Tibial nerve (tissue), 3 donors: ENCODE measurements around the genes MC4R and RNF152.

- PRO-cap, result no peak
- RAMPAGE, long total RNA, 3 experiments, result no peak in any of the 3 experiments
Observed at GRCh38 chr18:58860644-58861497, 3.8 kb upstream of the ZNF532 start.

- PRO-cap, result no peak
- RAMPAGE, long total RNA, 3 experiments, result no peak in any of the 3 experiments
Observed at GRCh38 chr18:58963892-58964402, 99.3 kb downstream of the ZNF532 start.

- PRO-cap, result no peak
- RAMPAGE, long total RNA, 3 experiments, result no peak in any of the 3 experiments
Observed at GRCh38 chr18:59324801-59326208, 6.9 kb upstream of the CPLX4 start.

DNA sequence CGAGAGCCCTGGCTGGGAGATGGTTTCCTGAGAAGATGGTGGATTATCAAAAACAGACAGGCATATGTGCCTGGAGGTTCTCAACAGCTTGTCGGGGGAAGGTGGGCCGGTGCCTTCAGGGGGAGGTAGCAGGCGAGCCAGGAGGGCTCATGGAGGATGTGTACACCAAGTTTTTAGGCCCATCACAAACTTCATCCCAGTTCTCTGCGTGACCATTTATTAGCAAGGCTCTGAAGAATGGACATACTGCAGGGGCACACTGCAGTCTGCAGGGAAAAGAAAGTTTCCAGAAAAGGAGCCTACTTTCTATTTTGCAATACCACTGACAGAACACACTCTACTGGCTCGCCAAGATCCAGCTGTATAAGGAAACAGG lies 67.5 kb downstream of the CCBE1 start:
- PRO-cap, result no peak
- RAMPAGE, long total RNA, 3 experiments, result no peak in any of the 3 experiments

- PRO-cap, result no peak
- RAMPAGE, long total RNA, 3 experiments, result no peak in any of the 3 experiments
Observed at GRCh38 chr18:59846959-59847637, 52.7 kb upstream of the PMAIP1 start.

DNA sequence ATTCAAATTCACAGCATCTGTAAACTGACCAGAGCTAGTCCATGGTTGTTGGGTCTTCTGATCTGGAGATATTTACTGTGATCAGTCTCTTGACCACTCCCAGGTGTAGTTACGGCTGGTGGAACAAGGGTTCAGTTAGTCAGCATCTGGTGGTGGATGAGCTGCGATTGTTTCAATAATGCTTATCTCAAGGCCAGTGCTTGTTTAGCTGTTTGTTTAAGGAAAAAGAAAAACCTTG lies 80.5 kb downstream of the PMAIP1 start:
- PRO-cap, result no peak
- RAMPAGE, long total RNA, 3 experiments, result no peak in any of the 3 experiments

GRCh38 chr18:60372659-60373106 lies at the start of gene MC4R:
MC4R (minus strand) TSS chr18:60372775.
- PRO-cap, result no peak
- RAMPAGE, long total RNA, 3 experiments, result no peak in any of the 3 experiments

DNA sequence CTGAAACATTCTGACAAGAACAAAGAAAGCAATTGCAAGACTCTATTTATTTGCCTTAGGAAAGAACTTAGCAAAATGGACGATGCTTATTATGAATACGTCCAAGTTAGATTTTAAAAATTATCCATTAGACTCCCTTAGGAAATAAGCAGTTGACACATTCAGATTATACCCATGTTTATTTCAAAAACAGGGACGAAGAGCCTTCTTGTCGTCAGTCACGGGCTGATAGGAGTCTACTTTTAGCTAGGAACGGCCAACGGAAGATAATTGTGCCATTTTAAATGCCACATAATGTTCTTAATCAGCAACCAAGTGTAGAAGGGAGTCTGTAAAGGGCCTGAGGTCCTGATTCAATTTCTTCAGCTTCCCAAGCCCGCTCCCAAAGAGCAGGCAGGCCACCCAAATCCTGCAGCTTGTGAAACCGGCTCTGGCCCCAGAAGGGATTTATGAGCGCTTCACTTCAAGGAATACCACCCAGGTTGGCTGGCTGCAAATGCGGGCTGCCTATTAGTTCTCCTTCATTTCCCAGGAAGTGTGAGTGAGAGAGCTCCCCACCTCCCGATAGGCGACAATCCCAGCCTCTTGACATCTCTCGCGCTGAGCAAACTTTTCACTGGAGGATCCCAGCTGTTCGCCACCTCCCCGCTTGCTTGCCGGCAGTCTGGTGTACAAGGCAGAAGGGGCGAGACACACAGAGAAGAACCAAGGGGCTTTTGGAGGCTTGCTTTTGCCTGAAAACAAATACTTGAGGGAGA lies 272.9 kb downstream of the CDH20 start:
- PRO-cap, result no peak
- RAMPAGE, long total RNA, 3 experiments, result no peak in any of the 3 experiments

DNA sequence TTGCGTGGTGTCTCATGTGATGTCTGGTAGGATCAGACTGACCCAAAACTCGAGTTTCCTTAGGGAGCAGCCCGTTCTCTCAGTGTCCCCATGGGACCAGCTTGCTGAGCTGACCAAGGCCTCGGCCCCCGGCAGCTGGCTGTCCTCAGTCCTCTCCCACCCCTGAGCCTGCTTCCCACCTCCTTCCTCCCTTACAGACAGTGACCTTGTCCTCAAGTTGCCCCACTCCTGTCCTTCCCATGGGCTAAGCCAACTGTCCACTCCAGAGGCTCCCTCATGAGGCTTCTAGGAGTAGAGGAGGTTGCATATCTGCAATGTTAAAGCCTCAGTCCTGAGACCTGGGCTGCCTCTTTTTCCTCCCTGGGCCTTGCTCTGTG lies 149.7 kb downstream of the RNF152 start:
- PRO-cap, result no peak
- RAMPAGE, long total RNA, 3 experiments, result no peak in any of the 3 experiments

DNA sequence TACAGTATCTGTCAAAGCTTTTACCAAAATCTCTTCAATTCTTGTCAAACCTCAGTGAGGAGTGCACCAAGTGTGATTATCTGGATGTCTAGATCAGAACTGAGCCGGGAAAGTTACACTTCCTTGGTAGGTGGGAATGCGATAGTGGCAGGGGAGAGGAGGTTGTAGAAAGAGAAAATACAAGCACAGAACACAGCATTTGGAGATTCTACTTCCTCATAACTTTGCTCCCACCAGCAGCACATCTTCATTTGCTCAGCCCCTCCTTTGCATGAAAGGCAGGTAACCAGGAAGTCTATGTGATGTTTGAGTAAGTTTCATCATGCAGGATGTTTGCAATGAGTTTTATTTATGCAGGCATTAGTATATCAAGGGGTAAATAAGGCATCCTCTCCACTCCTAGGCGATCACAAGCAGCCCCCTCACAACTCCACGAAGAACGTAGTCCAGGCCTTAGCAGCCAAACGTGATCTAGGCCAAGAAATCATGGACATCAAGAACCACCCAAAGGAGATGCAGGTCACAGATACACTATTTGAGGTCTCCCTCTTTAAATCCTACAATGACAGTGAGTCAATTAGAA lies 5.0 kb downstream of the RNF152 start:
- PRO-cap, result no peak
- RAMPAGE, long total RNA, 3 experiments, result no peak in any of the 3 experiments

DNA sequence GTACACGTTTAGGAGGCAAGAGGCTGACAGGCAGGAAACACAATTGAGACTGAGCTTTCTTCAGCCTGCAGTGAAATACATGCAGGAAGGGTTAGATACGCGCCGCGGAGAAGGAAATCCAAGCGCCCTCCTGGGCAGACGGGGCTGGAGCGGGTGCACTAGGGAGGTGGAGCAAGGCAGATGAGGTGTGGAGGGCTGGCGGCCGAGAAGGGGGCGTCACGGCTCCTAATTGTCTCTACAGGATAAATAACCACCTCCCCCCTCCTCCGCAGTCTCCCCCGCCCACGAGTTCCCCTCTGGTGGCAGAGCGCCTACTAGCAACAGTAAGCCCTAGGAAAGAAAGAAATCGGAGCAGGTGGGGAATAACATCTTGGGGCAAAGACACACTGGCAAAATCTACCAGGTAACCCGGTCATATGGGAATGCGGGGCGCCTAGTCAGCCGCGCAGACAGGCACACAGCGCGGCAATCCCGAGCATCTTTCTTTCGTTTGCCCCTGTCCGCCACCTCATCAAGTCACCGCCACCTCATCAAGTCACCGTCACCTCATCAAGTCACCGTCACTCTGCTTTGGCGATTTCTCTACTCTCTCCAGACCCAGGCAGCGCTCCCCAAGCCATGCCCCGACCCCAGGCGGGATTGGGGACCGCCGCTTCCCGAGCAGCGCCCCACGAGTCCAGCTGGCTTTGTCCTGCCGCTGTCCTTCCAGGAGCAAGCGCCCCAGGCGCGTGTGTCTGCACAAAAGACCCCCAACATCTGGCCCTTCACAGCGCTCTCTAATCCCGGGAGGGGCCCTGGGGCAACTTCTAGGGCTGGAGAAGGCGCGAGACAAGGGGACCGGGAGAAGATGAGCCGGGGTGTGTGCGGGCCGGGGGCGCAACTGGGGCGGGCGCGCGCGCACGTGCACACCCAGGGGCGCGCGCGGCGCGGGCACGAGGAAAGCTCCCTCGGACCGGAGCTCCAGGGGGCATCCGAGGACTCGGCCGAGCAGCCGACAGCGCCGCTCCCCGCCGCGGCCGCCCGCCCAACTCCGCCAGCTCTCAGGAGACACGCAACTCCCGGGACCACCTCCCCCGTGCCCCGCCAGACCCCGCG lies at the start of gene RNF152:
Gene RNF152 (minus strand): TSS at position 155 of the 1,095 bp plus-strand sequence.
- PRO-cap, result bidirectional peak, plus-strand start at position 970 of the sequence, minus-strand start at position 849 of the sequence
- RAMPAGE, long total RNA, 3 experiments, result no peak in any of the 3 experiments

DNA sequence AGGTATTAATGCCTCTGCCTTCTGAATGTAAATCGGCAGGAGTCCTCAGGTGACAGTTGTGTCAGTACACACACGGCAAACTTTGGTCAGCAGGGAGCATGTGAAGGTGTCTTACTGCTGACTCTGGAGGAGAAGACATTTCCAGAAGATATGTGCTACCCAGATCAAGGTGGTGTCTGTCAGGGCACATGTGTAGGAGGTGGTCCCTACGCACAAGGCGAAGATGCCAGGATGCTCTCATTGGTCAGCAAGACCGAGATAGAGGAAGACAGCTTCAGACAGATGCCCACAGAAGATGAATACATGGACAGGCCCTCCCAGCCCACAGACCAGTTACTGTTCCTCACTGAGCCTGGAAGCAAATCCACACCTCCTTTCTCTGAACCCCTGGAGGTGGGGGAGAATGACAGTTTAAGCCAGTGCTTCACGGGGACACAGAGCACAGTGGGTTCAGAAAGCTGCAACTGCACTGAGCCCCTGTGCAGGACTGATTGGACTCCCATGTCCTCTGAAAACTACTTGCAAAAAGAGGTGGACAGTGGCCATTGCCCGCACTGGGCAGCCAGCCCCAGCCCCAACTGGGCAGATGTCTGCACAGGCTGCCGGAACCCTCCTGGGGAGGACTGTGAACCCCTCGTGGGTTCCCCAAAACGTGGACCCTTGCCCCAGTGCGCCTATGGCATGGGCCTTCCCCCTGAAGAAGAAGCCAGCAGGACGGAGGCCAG lies 43.7 kb downstream of the TNFRSF11A start:
- PRO-cap, result no peak
- RAMPAGE, long total RNA, 3 experiments, result no peak in any of the 3 experiments

DNA sequence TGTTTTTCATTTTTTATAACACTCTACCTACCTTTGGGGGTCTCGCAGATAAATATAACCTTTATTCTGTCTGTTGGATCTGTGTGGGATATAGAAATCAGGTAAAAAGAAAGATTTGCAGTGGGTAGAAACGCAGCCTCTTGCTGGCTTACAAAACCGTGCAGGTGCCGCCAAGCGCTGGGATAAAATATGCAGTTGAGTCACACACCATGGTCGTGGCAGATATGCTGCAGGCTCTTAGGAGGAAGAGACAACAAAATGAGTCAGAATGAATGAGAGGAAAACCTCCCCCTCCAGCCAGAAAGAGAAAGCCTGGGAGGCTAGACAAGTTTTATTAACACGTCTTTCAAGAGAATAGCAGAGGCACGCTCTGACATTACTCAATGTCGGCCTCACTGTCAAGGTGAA lies 37.2 kb upstream of the ZCCHC2 start:
- PRO-cap, result no peak
- RAMPAGE, long total RNA, 3 experiments, result no peak in any of the 3 experiments

- PRO-cap, result no peak
- RAMPAGE, long total RNA, 3 experiments, result no peak in any of the 3 experiments
Observed at GRCh38 chr18:62621395-62622052, 93.8 kb upstream of the PHLPP1 start.

GRCh38 chr18:62755989-62756649 lies 40.8 kb downstream of the PHLPP1 start:
- PRO-cap, result no peak
- RAMPAGE, long total RNA, 3 experiments, result no peak in any of the 3 experiments

DNA sequence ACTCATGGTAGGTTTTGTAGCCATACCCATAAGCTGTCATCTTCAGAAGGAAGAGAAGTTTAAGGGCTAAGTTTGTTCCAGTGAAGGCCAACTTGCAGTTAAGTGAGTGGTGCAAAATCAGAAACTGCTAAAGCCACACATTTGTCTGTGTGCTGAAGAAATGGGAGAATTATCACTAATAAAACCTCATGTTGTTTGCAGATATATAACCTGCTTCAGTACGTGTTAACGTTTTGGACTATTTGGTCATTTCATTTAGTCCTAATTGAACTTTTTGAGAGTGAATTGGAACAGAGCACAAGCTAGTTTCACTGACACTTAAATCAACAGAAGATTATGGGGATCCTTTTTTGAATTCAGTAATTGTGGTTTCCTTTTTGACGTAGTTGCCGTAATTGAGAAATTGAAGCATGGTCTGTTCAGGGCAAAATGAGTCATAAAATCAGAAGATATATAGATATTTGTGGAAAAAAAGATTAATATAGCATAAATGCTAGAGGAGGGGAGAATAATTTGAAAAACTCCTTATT lies 69.2 kb downstream of the PHLPP1 start:
- PRO-cap, result no peak
- RAMPAGE, long total RNA, 3 experiments, result no peak in any of the 3 experiments

DNA sequence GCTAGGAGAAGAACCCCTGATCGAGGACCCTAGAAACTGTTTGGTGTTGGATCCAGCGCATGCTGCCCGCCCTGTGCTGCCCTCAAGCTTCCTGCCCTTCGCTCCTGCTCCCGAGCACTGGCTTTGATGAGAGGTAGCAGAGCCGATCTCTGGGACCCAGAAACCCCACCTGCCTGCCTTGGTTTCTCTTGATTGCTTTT lies 267.2 kb downstream of the PHLPP1 start:
- PRO-cap, result no peak
- RAMPAGE, long total RNA, 3 experiments, result no peak in any of the 3 experiments

DNA sequence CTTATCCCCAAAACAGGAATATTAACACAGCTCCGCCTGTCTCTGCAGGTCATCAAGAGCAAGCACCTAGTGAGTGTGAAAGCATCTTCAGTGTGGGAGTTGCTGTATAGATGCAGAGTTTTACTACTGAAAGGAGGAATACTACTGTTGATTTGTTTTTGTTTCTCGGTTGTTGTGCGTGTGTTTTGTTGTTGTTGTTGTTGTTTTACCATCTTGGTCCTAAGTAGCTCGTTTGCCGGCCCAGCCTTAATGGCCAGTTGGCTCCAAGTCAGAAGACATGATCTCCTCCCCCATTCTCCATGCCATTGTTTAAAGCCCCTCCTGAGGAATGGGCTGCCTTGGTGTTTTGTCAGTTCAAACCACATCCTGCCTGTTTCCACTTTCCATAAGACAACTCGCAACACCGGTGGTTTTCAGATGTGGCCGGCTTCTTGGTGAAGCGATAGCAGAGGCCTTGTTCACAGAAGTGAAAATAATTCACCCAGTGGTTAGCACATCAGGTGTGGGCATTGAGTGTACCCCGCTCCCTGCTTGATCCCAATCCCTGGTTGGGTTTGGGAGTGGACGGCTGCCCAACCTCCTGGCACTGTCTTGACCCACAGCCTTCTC lies 221.1 kb downstream of the BCL2 start:
- PRO-cap, result no peak
- RAMPAGE, long total RNA, 3 experiments, result no peak in any of the 3 experiments

- PRO-cap, result no peak
- RAMPAGE, long total RNA, 3 experiments, result no peak in any of the 3 experiments
Observed at GRCh38 chr18:63152755-63153139, 166.8 kb downstream of the BCL2 start.

GRCh38 chr18:63159710-63160881 lies 159.5 kb downstream of the BCL2 start:
- PRO-cap, result no peak
- RAMPAGE, long total RNA, 3 experiments, result no peak in any of the 3 experiments